ENCODE measurements around the gene FBLN2.

GRCh38 chr3:13009706-13010455 lies 63.3 kb downstream of the IQSEC1 start:
- PRO-cap: no peak

DNA sequence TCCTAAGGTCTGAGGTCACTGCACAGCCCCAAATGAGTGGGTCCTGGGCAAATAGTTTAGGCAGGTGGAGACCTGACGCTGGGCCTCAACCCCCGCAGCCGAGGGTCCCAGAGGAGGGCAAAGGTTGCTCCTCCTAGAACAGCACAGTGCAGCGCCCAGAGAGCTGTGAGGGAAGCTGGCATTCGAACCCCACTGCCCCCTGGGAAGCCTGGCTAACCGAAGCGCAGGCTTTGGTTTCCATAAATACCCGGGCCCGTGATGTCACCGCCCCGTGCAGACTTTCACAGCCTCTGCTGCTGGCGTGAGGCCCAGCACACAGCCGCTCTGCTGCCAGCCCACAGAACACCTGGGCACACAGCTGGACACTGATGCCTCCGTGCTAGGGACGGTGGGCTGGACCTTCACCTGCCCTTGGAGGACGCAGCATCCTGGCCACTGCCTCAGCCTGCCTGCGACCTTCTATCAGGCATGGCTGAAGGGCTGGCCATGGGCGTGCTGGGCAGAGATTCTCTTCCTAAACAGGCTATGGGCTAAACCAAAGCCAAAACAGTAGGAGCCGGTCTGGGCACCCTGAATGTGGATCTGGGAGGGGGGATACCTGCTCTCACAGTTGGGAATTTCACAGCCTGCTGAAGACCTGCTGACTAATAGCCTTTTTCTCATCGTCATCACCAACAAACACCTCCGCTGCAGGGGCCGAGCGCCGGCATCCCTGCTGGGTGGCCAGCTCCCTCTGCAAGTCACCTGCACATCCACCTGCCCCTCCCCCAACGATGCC lies 901 bp downstream of the IQSEC1 start:
- PRO-cap: no peak

- PRO-cap: no peak
These were observed 142.3 kb downstream of the NUP210 start for GRCh38 chr3:13277867-13278261.

GRCh38 chr3:13331808-13332996 lies 87.9 kb downstream of the NUP210 start:
- PRO-cap: no peak

DNA sequence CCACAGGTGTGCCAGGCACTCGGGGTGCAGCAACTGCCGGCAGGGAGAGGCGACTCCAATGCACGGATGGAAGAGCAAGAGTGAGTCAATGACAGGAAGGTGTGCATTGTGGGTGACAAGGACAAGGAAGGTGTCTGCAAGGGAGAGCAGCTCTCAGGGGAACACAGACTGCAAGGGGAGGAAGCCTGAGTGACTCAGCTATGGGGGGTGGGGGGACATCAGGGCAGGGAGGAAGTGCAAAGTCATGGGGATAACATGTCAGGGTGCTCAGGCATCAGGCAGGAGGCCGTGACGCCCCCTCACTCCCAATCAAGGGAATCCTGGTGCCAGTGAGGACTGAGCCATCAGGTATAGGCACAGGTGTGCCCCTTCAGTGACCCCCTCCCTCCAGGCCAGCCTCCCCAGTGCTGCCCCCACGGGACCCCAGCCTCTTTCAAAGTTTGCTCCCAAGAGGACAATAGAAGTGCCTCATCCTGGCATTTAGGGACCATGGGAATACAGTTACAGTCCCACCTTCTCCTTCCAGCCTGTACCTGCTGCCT lies 67.3 kb downstream of the NUP210 start:
- PRO-cap: no peak

- PRO-cap: no peak
These were observed 40.8 kb downstream of the NUP210 start for GRCh38 chr3:13379190-13379781.

DNA sequence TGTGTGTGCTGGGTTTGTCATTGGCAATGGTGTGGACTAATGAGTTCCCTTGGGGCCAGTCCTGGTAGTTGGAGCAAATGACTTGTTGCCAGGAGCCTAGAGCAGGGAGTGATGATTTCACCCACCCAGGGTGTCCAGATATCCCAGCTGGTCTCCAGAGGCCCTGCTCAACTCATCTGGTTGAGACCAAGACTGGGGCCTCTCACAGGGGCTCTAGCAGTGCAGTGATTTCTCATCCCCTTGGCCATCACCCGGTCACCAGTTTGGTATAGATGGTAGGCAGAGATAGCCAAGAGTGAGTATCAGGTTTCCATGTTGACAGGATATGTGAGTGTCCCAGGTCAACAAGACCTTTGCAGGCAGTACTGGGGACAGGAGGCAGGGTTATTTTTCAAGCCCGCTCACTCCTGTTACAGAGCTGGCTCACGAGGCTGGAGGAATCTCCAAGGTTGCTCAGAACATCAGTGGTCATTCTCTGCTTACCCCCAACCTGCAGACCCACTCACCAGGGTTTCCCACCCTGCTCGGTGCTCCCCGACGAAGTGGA lies 4.0 kb upstream of the HDAC11 start:
- PRO-cap: no peak

DNA sequence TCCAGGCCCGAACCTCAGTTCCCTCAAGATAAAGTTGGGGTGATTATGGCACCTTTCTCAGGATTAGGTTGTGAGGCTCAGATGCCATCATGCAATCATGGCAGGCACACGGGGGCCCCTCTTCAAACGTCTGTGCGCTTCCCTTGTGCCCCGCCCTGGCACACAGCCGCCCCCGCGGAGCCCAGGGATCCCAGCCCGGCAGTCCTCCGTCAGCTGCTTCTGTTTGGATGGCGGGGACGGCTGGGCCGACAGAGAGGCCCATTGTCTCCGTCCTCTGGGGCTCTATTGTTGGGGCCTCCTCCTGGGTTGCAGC lies 864 bp upstream of the HDAC11 start:
- PRO-cap: bidirectional peak, plus-strand start at position 212 of the sequence, minus-strand start at position 221 of the sequence

DNA sequence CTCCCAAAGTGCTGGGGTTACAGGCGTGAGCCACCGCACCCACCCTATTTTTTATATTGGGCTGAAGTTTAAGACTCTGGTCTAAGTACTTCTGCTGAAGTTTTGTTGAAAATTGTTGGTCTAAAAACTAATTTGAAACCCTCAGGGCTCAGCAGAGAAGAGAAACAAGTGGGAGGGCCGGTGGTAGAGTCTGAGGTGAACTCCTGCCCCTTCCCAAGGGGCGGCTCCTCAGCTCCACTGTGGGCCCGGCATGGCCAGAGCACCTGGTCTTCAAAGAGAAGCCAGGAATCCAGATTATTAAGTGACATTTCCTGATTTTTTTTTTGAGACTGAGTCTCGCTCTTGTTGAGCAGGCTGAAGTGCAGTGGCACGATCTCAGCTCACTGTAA lies 4.1 kb downstream of the HDAC11 start:
- PRO-cap: no peak

- PRO-cap: no peak
These were observed 11.2 kb upstream of the FBLN2 start for GRCh38 chr3:13537690-13538219.

- PRO-cap: no peak
These were observed 4.5 kb upstream of the FBLN2 start for GRCh38 chr3:13544493-13544692.

GRCh38 chr3:13548635-13549253 lies at the start of gene FBLN2:
FBLN2 (plus strand) TSS chr3:13549125.
- PRO-cap: bidirectional peak, plus-strand start at chr3:13549127, minus-strand start at chr3:13548985

DNA sequence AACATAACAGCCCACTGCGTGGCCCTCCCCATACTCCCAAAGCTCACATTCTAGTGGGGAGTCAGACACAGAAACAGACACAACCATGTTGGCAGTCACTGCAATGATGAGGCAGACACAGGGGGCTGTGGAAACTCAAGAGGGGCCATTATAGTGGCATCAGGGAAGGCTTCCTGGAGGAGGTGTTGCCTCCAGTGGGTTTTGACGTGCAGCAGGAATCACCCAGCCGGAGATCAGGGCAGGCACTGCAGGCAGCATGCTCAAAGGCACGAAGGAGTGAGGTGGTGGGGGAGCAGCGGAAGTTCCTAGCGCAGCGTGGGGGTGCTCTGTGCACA lies 101.2 kb downstream of the FBLN2 start:
- PRO-cap: bidirectional peak, plus-strand start outside the sequence, minus-strand start at position 278 of the sequence

DNA sequence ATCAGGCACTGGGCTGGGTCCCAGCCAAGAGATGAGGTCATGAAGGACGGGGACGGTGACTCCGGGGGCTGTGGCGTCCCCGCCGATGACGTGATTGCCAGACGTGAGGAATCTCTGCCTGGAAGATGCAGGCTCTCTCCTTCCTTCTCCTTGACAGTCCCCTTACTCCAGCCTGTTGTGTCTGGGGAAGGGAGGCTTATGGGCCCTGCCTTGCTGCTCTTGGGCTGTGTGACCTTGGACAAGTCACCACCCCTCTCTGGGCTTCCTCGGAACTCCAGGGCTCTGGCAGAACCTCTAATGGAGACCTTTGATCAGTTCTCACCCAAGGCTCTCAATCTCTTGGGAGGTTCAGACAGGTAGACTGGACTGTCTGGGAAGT lies 116.9 kb downstream of the FBLN2 start:
- PRO-cap: no peak

GRCh38 chr3:13867130-13867596 lies 12.7 kb downstream of the WNT7A start:
- PRO-cap: no peak

GRCh38 chr3:14204451-14205380 lies 26.1 kb downstream of the LSM3 start:
- PRO-cap: no peak

- PRO-cap: unidirectional peak, plus-strand start at chr3:14216925
These were observed 37.8 kb downstream of the LSM3 start for GRCh38 chr3:14215983-14217271.

- PRO-cap: no peak
These were observed 53.8 kb downstream of the LSM3 start for GRCh38 chr3:14232479-14232833.

- PRO-cap: no peak
These were observed 57.3 kb downstream of the LSM3 start for GRCh38 chr3:14235804-14236487.

DNA sequence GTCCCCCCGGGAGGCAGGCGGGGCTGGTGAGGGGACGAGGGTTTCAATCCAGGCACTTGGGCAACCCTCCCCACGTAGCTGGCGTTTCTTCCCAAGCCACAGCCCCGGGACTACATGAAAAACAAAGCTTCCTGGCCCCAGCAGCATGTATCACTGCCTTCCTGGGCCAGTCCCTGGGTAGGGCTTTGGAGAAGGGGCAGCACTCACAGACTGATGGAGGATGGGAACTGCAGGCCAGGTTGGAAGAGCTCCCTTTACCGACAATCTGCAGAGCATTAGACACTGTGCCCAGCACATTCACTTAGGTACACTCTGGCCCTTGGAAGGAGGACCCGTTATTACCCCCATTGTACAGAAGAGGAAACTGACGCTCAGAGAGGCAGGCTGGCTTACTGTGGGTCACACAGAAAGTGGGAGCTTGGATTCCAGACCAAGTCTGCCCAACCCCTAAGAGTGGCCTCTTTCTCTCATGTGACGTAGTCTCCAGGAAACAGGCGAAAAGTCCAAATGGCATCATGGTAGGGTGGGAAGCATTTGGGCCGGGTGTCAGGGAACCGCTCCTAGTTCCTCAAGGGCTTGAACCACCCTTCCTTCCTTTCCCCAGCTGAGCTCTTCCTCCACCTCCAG lies 78.7 kb upstream of the SLC6A6 start:
- PRO-cap: no peak